Melanocyte of skin (primary cell): ENCODE measurements around the gene RBM7.

DNA sequence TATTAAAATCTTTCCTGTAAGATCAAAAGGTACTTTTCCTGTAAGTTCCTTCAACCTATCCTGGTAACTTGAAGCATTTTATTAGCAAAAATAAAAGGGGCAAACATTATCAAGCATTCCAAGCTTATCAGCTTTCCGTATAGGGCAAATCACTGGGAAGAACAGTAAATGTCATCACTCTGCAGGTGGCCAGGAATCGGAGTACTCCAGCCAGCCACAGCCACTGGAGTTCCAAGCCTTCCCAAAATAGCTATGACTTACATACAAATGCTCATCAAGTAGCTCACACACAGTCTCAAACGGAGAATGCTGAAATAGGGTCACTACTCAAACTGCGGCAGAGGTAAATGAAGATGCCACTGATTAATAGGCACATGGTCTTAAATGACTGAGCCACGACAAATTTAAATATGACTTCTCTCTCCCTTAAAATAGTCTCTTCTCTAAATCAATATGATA lies 2.2 kb downstream of the USP28 start:
- CAGE, long polyA plus RNA, 2 experiments = no peak in any of the 2 experiments

- CAGE, long polyA plus RNA, 2 experiments = no peak in any of the 2 experiments
Measured at GRCh38 chr11:114064991-114065699, 5.6 kb downstream of the ZBTB16 start.

- CAGE, long polyA plus RNA, 2 experiments = no peak in any of the 2 experiments
Measured at GRCh38 chr11:114065809-114066658, 6.5 kb downstream of the ZBTB16 start.

DNA sequence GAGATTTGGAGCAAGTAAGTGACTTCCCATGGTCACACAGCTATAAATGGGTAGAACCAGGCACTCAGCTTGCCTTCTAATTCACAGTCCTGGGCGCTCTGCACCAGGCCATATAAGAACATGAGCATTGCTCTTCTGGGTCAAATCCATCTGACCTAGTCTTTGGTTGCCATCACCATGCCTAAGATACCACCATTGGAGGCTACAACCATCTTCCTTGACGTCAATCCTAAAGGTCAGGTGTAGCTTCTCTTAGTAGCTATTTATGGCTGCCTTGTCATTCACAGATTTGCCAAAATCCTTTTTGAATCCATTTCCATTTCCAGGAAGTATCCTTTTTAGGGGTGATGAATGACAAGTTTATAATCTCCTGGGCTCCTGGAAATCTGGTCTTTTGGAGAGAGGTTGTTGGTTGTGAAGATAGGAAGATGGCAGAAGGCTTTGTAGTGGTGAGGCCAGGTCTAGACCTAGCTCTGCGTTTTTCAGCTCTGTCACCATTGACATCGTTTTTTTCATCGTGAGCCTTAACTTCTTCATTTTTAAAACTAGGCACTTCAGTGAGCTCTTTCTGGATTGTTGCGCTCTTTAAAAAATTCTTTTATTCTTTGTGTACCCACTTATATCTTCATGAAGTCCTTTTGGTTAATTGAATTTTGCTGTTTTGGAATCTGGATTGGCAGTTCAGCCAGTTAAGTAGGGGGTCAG lies 11.2 kb downstream of the ZBTB16 start:
- CAGE, long polyA plus RNA, 2 experiments = no peak in any of the 2 experiments

GRCh38 chr11:114077452-114077821 lies 17.9 kb downstream of the ZBTB16 start:
- CAGE, long polyA plus RNA, 2 experiments = no peak in any of the 2 experiments

GRCh38 chr11:114080117-114081324 lies 21.0 kb downstream of the ZBTB16 start:
- CAGE, long polyA plus RNA, 2 experiments = no peak in any of the 2 experiments

- CAGE, long polyA plus RNA, 2 experiments = no peak in any of the 2 experiments
Measured at GRCh38 chr11:114111386-114112245, 52.1 kb downstream of the ZBTB16 start.

GRCh38 chr11:114167773-114168623 lies 108.5 kb downstream of the ZBTB16 start:
- CAGE, long polyA plus RNA, 2 experiments = no peak in any of the 2 experiments

DNA sequence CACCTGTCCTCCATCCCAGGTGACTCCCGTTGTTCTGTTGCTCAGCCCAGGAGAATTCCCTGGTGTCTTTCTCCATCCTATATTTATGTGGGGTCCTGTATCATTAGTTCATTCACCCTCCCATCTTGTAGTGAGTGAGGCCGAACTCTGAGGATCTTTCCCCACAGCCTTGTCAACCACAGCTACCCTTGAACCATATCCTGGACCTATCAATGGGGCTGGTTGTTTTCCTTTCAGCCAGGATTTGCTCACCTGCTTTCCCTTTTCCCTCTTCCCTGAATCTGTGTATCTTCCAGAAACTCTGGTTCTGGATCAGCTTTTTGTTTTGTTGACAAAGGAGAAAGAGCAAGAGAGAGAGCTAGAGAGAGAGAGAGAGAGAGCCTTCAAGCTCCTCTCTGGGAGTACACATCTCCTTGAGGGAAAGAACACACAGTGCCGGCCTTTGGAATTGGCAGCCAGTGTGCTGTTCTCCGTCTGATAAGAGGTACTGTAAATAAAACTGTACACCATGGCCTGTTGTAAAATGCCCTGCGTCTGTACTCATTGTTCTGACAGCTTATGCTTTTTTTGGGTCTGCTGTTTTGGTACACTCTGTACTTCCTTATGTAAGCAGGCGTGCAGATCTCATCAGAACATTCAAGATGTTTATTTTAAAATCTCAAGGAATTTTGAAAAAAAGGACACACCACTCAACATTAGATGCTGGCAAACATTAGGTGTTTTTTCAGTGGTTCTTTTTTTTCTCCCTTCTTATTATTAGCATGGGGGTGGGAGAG lies 117.1 kb upstream of the NNMT start:
- CAGE, long polyA plus RNA, 2 experiments = no peak in any of the 2 experiments

GRCh38 chr11:114192720-114193123 lies 103.5 kb upstream of the NNMT start:
- CAGE, long polyA plus RNA, 2 experiments = no peak in any of the 2 experiments

GRCh38 chr11:114216618-114217346 lies 79.4 kb upstream of the NNMT start:
- CAGE, long polyA plus RNA, 2 experiments = no peak in any of the 2 experiments

- CAGE, long polyA plus RNA, 2 experiments = no peak in any of the 2 experiments
Measured at GRCh38 chr11:114292213-114292737, 3.9 kb upstream of the NNMT start.

DNA sequence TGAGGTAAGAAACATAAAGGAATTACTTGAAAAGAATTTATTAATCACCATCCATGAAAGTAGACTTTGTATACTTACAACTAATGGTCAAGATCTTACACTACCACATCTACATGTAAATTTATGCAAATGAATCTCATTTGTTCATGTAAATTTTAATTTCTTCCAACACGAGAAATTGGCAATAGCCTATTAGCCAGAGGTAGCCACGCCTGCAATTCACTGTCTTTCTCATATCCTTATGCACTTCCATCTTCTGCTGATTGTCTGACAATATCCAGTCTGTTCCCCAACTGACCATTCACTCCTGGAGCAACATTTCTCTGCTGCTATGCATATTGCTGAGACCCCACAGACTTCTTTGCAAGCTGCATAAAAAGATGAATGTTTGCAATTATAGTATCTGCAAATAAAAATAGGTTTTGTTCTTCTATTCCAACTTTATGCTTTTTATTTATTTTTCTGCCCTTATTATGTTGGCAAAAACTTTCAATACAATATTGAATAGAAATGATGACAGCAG lies 2.5 kb downstream of the NNMT start:
- CAGE, long polyA plus RNA, 2 experiments = no peak in any of the 2 experiments

- CAGE, long polyA plus RNA, 2 experiments = no peak in any of the 2 experiments
Measured at GRCh38 chr11:114317613-114318128, 21.5 kb downstream of the NNMT start.

GRCh38 chr11:114318290-114318753 lies 22.1 kb downstream of the NNMT start:
- CAGE, long polyA plus RNA, 2 experiments = no peak in any of the 2 experiments

DNA sequence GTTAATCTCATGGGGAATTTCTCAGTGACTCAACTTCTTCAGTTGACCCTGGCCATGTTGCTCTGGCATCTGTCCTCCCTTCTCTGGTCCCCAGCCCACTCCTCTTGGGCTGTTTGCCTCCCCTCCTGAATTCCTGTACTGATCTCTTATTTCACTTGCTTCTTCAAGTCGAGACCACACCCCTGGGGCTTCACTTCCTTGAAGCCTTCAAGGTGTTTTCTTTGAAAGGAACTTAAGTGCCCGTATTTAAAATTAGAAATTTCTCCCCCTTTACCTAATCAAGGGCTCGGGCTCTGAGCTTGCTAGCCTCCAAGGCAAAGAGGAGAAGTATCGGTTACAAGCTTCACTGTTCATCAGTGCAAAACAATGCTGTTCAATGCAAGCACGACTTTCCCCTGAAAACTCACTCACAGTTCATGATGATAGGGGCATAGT lies 23.8 kb downstream of the NNMT start:
- CAGE, long polyA plus RNA, 2 experiments = no peak in any of the 2 experiments

DNA sequence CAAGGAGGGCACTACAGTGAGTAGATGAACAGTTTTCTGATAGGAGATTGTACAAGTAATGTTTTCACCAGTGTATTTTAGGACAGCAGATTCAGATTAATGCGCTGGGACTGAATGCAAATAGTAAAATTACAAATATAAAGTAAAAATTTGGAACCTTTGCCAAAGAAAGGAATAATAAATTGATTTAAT lies 1.1 kb downstream of the C11orf71 start:
- CAGE, long polyA plus RNA, 2 experiments = no peak in any of the 2 experiments

DNA sequence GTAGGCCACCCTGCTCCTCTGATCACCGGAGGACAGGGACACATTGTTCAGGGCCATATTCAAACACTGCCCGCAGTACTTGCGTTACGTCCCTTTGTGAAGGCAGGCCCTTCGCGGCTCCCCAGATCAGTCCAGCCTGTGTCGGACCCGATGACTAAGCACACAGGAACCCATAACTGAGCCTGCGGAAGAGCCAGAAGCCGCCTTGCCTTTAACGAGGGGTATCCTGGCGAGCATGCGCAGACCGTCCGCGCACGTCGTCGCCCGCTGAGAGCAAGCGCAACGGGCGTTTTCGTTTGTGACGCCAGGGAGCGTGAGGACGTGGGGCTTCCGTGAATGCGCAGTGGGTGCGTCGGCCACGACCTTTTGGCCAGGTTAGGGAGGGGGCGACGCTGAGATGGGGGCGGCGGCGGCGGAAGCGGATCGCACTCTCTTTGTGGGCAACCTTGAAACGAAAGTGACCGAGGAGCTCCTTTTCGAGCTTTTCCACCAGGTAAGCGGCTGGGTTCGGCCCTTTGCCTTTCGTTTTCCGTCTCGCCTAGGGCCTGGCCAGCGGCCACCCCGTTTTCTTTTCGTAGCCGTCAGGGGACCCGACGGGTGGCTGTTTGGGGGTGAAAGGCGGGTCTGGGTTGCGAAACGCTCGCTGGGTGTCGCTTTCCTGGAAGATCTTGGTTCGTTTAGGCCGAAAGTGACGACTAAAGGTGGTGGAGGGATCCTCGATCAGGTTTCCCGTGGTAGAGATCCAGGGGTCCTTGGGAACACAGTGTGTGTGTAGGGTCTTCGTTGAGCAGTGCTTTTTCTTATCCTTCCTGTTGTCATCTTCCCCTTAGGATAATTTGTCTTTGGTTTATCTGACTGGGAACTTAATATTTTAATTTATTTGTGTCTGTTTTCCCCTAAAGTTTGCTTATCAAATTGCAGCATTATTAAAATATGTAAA lies at the start of gene RBM7:
RBM7 (plus strand) TSS at position 392 of the 940 bp plus-strand sequence.
- CAGE, long polyA plus RNA, 2 experiments = start-site peak on the plus strand in 2 of 2 experiments, centred at positions 386 to 420 of the sequence, 97 to 390 reads per replicate

- CAGE, long polyA plus RNA, 2 experiments = no peak in any of the 2 experiments
Measured at GRCh38 chr11:115168159-115168830, 335.9 kb downstream of the CADM1 start.

- CAGE, long polyA plus RNA, 2 experiments = no peak in any of the 2 experiments
Measured at GRCh38 chr11:115500539-115501579, 3.4 kb downstream of the CADM1 start.